Skeletal muscle cell (primary cell): ENCODE results near the genes MGAT5, ACMSD and DARS1.

DNA sequence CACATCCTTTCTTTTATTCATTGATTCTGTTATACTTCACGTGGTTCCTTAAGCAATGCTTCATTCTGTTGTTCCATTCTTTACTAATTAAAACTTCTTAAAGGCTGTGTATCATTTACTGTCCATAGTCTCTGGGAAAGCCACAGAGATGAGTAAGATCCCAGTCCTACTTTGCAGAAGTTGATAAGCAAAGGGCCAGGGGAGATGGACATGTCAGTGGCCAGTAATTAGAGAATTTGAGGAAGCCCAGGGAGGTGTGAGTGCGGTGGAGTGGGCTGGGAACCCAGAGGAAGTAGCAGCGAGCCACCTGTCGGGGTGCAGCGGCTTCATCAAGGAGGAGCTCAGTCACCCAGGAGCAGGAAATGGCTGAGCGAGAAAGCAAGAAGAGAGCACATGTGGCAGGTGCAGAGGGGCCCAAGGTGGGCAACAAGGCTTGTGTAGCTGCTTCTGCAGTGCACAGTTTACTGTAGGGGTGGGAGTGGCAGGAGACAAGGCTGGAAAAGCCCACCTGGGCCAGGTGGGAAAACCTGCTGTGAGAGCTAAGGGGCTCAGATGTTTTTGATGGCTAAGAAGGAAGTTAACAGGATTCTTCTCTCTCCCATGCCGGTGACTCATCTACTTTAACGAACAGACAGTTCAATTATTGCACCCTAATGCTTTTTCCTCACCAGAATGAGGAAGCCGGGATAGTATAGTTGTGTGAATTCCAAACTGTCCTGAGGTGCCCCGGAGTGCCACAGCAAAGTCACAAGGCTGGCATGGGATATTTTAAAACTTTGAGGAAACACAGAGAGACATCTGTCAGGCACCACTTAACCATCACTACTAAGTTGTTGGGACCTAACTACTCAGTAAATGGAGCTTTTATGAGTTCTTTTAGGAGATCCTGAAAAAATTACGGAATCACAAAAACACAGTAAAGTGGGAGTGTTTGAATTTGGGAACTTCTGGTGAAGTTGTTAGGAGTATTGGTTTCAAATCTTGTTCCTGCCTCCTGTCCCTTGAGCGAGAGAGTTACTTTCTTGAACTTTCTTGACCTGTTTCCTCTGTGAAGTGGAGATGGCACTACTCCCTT, 34.7 kb upstream of the MGAT5 start:
- RRBS: 83% methylated on average over 4 of the region's 12 CpGs

GRCh38 chr2:134233275-134233851, 20.5 kb upstream of the MGAT5 start:
- RRBS: no CpG with 5 or more reads among the region's 1 CpG

DNA sequence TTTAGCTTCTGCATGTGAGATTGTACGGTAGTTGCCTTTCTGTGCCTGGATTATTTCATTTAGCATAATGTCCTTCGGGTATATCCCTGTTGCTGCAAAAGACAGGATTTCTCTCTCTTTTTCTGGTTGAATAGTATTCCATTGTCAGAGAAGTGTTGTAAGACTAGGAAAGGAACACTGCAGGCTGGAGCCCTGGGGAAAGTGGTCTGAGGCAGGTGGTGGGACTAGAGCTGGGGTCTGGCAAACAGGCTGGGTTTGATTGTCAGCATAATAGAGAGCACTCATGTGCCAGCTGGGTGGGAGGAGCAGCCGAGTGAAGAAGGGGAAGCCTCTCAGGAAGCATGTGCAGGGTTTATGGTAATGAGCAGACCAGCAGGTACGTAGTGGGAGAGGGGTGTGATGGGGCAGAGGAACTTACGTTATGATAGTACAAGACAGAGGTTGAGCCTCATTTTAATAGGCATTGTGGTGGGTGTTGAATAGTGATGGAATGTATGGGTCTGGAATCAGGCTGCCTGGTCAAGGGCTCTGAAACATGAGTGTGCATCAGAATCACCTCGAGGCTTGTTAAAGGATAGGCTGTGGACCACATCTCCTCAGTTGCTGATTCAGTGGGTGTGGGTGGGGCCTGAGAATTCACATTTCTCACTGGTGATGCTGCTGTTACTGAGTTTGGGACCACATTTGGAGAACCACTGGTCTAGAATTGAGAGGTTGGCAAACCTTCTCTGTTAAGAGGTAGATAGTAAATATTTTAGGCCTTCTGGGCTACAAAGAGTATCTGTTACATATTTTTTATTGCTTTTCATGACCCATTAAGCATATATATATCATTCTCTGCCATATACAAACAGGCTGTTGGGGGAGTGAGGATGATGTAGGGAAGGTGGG, 1.7 kb upstream of the MGAT5 start:
- RRBS: no CpG with 5 or more reads among the region's 6 CpGs

DNA sequence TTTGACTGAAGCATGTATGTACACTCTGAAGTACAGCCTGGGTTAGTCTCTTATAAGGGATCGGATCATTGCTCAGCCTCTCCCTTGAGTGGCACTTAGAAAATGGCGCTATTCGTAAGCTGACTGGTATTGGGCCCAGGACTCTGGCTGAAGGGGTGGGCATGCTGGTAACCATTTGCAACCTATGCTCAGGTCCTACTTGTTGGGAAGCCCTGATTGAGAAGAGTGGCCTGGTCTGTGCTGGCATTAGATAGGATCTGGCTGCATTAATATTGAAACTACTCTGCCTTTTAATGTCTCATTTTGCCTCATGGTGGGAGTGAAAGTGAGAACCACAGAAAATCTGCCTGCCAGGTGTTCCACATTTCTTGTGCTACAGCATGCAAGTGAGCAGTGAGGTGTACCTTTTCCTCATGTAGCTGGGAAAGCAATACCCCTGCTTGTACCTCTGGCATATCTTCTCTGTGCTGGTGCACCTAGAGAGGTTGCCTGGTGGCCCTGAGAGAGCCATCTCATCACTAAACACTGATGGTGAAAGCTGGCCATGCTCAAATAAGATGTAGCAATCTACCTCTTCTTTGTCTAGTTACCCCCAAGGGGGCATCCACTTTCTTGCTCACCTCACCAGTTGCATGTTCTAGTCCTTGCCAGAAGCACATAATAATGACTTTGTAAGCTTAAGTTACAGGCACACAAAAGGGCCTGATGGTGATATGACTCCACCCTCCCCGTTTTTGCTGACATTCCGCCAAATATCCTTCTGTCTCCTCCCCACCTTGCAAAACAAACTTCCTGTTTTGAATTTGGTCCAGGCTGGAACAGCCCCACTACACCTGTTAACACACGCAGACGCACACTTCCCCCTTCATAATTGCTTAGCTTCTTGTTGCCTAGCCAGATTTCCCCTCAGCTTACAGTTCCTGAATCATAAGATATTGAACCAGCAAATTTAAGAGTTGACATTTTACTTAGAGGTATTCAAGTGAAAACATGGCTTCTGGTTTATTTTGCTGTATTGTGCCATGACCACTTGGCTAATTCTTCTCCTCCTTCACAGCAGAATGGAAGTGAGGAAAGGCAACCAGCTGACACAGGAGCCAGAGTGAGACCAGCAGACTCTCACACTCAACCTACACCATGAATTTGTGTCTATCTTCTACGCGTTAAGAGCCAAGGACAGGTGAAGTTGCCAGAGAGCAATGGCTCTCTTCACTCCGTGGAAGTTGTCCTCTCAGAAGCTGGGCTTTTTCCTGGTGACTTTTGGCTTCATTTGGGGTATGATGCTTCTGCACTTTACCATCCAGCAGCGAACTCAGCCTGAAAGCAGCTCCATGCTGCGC, at the start of gene MGAT5:
Gene MGAT5 (plus strand): TSS at position 868 of the 1,340 bp plus-strand sequence.
- RRBS: no CpG with 5 or more reads among the region's 12 CpGs

DNA sequence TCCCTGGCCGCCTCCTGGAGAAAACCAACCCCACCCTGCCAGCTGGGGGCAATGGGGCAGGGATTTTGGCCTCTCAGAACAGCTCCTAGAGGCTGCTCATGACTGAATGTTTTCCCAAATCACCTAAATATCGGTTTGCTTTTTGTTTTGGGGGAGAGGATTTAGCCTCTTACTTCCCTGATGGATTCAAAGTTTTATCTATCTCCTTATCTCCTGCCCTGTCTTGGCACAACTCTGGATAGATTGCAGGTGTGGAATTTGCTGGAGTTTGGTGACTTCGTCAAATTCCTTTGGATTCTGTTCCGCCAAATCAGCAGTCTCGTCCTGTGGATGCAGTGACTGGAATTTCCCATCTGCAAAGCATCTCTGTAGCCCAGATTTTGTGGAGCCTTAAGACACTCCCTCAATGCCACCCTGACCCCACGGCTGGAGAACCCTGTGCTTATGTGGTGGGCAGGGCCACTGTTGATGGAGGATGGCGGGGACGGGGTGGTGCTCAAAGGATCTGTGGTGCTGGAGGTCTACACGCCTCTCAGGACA, 199.9 kb downstream of the MGAT5 start:
- RRBS: no CpG with 5 or more reads among the region's 9 CpGs

DNA sequence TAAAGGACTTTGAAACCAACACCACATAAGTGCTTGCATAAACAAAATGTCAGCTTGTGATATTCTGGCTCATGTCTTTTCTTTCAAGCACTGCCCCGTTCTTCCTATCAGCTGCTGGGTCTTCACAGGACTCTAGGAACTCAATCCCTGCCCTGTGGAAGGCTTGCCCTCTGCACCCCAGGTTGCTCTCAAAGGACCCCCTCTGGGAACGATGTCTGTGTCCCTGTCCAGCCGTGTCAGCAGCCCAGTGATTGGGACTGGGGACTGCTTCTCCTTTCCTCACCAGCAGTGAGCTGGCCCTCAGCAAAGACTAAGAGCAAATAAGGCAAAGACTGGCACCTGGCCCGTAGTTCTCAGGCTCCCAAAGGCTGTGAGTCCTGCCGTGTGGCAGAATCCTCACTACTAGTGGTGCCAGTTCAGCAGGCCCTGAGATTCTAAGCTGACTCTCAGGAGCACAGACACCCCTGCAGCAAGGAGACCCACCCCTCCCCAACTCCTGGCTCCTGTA, 47.9 kb downstream of the TMEM163 start:
- RRBS: no CpG with 5 or more reads among the region's 5 CpGs

DNA sequence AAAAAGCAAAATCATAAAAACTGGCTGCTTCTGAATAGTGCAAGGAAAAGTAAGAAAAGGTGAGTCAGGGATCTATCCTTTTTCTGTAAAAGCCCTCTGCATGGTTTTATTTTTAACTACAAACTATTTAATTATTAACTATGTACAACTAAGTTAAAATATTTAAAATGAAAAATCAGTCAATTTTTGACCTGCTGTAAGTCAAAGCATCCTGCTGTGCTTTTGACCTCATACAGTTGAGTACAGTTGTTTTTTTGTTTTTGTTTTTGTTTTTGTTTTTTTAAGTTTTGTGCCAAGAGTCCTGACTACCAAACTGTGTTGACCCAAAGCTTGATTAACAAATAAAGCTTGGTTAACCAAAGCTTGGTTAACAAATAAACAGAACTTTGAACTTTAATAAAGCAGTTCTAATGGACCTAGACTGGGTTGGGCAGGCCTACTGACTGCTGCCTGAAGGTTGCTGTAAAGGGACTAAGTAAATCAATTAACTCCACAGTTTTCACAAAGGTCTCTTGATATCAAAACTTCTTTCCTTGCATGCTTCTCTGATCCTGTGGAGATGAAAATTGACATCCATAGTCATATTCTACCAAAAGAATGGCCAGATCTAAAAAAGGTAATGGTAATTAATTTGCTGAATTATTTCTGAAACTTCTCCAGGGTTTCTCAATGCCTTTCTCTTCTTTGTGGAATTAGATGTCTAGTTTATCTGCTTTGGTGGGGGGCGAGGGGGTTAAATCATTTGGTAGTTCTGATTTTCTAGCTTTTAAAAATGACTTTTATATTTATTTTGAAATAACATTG, at the start of gene ACMSD:
Gene ACMSD (plus strand): TSS at position 493 of the 804 bp plus-strand sequence.
- RRBS: no CpG with 5 or more reads among the region's 1 CpG

DNA sequence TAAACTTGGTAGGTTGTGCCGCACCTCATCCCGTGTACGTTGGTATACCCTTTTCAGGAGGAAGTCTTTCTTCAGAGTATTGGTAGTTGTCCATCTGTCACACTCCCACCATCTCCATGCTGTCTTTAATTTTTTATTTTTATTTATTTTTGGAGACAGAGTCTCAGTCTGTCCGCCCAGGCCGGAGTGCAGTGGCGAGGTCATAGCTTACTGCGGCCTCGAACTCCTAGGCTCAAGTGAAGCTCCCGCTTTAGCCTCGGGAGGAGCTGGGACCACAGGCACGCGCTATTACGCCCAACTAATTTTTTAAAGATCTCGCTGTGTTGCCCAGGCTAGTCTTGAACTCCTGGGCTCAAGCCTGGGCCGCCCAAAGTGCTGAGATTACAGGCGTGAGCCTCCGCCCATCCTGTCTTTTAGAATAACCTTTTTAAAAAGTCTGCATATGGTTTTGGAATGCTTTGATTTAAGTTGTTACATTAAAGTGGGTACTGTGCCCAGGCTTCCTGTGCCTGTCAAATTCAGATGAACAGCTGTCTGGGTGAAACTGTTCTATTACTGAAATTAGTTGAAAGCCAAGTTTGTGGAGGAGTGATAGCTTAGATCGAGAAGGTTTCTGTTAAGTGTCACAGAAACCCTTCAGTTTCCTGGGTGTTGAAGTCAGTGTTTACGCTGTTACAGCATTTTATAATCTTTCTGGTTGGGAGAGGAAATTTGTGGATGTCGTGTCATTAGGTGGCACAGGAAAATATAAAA, 941 bp downstream of the RAB3GAP1 start:
- RRBS: no CpG with 5 or more reads among the region's 20 CpGs

GRCh38 chr2:135084596-135085312, 32.7 kb downstream of the RAB3GAP1 start:
- RRBS: no CpG with 5 or more reads among the region's 4 CpGs

DNA sequence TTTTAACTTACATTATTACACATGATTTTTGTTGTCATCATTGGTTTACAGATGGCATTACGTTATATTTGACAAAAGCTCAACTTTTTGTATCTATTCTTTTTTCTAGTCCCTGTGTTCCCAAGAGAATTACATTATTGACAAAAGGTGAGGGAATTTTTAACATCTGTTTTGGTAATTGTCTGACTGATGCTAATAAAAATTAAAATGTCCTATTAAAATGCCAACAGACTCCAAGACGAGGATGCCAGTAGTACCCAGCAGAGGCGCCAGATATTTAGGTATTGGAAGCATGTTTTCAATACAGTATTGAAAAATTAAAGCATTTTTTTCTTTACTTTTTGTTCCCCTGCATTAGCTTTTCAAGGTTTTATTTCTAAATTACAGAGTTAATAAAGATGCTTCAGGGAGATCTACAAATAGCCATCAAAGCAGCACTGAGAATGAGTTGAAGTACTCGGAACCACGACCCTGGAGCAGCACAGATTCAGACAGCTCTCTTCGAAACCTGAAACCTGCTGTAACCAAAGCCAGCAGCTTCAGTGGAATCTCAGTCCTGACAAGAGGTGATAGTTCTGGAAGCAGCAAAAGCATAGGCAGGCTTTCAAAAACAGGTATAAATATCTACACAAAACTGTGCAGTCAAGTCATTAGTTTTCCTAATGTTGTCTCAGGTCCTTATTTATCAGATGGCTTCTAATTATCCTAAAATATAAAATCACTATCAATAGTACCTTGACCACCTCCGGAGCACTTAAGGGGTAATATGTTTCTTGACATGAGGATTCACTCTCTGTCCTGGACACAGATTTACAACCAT, 102.9 kb upstream of the UBXN4 start:
- RRBS: no CpG with 5 or more reads among the region's 7 CpGs

- RRBS: no CpG with 5 or more reads among the region's 20 CpGs
Observed at GRCh38 chr2:135742434-135742740, 732 bp downstream of the UBXN4 start.

DNA sequence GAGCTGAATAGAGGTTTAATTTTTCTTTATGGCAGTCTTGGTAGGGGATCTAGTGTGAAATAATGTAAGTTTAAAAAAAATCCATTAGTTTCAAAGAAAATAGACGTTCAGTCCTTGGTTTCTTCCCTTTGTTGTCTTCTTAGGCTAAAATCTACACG, 965 bp downstream of the UBXN4 start:
- RRBS: no CpG with 5 or more reads among the region's 2 CpGs

DNA sequence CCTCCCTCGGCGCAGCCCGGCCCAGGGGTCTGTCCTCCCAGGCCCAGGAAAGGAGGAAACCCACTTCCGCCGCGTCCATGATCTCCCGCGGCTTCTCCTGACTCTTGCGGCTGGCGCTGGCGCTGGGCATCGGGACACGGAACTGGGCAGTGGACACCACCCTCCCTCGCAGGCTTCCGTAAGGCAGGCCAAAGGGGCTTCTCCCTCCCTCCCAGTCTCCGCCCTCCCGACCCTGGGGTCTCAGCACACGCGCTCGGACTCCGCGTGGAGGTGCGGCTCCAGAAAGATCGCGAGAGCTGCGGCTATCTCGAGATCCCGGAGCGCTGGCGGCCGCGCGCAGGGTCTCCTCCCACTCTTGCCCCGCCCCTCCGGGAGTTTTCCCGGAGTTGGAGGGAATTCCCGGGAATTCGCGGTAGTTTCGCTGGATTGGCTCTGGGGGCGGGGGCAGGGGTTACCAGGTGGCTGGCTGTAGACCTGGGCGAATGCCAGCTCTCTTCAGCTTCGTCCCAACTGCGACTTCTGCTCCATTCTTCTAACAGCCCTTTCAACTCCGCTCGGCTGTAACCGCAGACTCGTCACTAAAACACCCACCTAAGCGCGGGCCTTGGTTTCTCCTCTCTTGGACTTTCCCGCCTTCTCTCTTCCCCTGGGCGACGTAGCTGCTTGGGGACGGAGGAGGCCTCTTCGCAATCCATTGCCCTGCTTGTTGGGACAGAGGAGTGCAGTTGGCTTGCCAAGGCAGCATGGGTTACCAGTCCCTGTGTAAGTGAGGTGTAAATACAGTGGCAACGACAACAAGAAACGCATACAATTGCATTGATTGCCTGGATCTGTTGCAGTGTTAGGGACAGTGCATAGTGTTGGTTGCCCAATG, at the start of gene DARS1:
Gene DARS1 (minus strand): TSS at position 288 of the 874 bp plus-strand sequence.
- RRBS: 1% methylated on average over 11 of the region's 57 CpGs

- RRBS: no CpG with 5 or more reads among the region's 79 CpGs
Observed at GRCh38 chr2:136116915-136117862, 760 bp downstream of the CXCR4 start.

DNA sequence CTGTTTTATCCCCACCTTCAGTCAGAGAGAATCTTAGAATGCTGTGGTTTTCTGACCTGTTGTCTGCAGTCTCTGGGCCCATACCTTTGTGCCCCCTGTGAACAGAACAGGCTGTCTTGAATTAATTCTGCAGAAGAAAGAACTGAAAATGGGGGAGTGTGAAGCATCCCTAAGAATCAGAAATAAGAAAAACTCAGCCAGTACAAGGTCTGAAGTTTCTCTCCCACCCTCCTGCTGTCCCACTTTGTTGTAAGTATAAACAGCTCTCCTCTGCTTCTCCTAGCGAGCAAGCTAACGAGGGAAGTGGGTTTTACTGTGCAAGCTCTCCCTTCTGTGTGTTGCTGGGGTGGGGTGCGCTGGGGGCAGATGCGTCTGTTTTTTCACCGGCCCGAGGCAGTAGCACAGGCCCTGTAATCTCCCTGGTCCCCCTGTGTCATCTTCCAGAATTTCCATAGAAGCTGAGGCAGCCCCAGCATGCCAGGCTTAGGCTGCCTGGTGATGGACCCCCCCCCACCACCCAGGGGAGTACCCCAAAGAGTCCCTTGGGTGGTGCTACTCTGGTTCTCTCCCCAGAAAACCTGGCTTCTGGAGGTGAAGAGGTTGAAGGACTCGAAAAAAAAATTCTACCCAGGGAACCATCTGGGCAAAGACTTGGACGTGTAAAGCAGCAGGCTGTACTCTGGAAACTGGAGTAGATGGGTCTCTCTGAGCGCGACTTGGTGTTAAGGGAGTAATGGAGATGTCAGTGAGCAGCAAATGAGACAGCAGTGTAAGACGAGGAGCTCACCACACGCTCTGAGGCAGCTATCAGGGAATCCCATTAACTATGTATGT, 9.5 kb upstream of the CXCR4 start:
- RRBS: no CpG with 5 or more reads among the region's 12 CpGs

DNA sequence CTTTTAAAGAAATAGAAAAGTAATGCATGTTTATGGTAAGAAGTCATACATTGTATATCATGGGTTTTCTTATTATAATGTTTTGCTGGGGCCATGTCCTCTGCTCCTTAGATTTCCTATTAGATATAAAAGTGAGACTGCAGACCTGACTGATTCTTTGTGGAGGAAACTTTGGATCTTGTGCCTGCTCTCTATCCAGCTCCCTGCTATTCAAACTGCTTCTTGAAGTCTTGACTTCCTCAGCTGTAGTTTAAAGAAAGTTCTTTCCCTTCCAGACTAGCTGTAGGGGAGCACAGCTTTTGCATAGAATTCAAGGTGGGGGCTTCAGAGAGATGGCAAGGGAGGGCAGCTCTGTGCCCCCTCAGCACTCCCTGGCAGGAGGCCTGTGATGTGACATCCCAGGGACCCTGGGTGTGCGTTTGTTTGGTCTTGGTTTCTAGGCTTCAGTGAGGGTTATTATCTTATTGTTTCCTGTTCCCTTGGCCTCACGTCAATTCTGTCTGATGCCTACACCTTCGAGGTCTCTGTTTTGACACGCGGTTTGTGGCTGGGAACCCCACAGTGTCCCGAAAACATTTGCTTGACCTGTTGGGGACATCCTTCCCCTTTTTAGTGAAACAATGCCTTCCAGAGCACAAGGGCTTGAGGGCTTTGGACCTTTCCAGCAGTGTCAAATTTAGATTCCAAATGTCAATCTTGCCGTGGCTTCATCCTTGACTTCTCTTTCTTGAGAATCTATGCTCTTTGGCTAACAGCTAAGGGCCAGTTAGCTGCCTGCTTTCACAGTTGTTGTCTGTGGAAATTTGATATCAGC, 107.9 kb upstream of the CXCR4 start:
- RRBS: no CpG with 5 or more reads among the region's 7 CpGs

DNA sequence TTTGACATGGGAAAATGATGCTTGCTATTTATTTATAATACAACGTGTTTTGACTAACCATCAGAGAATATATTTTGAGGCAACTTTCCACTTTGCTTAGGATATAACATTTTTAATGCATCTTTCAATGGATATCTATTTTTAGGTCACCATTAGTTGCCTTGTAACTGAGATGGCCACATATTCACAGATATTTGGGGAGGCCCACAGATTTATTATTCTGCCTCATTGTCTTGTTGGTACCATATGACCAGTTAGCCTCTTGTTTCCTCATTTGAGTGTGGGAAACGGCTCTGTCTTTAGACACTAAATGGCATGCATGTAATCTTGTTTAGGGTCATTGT, 260.5 kb upstream of the CXCR4 start:
- RRBS: no CpG with 5 or more reads among the region's 2 CpGs

DNA sequence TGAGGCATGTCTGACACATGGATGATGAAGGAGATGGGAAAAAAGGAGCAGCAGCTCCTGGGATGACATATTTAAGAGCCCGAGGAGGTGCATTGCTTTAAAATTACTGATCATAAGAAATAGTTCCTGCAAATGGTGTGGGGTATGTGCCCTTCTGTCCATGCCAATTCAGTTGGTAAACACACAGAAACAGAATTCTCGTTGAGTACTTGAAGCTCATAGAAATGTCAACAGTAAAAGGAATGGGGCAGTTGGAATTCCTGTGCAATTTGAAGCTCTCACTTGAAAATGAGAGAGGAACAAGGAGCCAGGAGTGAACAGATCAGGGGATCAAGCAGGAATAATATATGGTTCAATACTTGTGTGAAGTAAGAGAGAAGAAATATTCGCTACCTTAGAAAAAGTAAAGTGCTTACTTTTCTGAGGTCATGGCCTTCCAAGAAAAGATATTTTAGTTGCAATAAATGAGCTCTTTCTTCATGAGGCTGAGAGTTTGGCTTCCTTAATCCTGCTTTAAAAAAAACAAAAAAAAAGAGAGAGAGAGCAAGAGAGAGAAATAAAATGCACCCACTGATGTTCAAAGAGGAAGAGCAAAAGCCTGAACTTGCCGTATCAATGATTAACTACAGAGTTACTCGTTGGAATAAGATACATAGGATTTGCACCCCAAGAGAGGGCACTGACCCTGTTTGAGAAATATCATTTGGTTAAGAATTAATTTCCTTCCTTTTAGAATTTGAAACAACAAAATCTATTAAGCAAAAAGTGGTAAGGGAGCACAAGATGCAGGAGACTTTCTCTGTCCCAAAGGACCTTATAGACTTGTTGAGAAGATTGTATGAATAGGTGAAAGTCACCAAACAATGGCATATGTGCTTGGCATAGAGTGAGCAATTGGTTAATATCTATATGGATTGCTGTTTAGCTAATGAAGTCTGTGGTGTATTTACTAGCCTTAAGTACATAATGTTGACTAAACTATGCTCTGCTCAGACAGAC, 21.7 kb upstream of the HNMT start:
- RRBS: no CpG with 5 or more reads among the region's 5 CpGs